ENCODE data around the genes G6PC2 and LRP2.

- PRO-cap, result no peak
- RAMPAGE, long total RNA, result no peak
These were observed 59.4 kb downstream of the COBLL1 start for GRCh38 chr2:164782066-164782722.

- PRO-cap, result no peak
- RAMPAGE, long total RNA, result start-site peak on the minus strand at chr2:166127007-166127199, 19 and 19 reads in 2 replicates
These were observed 672 bp downstream of the SCN1A start for GRCh38 chr2:166126910-166127785.

- PRO-cap, result no peak
- RAMPAGE, long total RNA, result start-site peak on the minus strand at chr2:166149154-166149176, 65 and 64 reads in 2 replicates; start-site peak on the plus strand at chr2:166149206-166149268, 20 and 36 reads in 2 replicates
These were observed 21.2 kb upstream of the SCN1A start for GRCh38 chr2:166149057-166149395.

- PRO-cap, result no peak
- RAMPAGE, long total RNA, result no peak
These were observed 472.2 kb downstream of the B3GALT1 start for GRCh38 chr2:167765009-167765438.

- PRO-cap, result no peak
- RAMPAGE, long total RNA, result no peak
These were observed 306.4 kb downstream of the STK39 start for GRCh38 chr2:167940826-167941619.

GRCh38 chr2:167955039-167955792 lies 292.2 kb downstream of the STK39 start:
- PRO-cap, result no peak
- RAMPAGE, long total RNA, result no peak

DNA sequence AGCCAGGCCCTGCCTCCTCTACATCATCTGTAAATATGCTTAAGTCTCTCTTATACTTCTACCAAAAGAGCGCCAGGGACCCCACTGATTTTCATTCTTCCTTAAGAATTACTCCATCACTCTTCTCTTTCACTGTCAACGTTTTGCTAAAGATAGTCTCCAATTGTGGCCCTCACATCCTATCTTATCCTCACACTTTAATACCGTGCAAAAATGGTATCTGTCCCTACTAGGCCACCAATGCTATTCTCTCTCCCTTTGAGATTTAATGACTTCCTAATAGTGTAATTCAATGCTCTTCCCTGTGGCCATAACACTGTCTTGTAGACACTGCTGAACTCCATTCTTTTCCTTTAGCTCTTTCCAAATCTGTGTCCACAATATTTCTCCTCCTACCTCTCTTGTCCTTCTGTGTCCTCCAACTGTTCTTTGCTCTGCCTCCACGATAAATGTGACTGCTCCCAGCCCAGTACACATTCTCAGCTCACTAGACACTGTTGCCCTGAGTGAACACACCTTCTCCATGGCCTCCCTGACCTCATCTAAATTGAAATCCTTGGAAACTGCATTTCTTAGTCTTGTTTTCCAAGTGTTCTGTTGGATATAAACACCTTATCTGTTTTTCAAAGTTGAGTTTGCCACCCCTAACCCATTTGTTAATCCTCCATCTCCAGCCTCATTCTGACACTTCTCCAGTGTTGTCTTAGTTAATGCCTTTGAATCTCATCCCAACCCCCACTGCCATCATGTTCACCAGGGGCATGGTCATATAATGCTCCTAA lies 165.0 kb downstream of the STK39 start:
- PRO-cap, result no peak
- RAMPAGE, long total RNA, result no peak

DNA sequence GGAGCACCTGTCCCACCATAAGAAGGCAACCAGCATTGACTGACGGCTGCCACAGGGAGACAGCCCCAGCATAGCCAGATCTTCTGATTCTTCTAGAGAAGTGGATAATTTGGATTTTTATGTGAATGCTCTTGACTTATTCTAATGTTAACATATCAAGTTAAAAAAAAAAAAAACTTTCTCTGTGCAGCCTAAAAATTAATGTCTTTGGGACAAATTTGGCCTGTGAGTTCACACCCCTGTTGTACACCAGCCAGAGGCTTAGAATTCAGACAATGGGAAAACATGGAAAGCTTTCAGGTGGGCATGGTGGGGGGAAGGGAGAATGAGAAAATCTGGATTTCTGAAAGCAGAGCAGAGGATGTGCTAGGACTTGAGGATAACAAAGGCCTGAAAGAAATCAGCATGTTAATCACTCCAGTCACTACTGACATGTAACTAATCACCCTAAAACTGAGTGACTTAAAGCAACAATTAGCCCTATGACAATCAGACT lies 163.5 kb downstream of the STK39 start:
- PRO-cap, result no peak
- RAMPAGE, long total RNA, result no peak

- PRO-cap, result no peak
- RAMPAGE, long total RNA, result no peak
These were observed 83.7 kb downstream of the STK39 start for GRCh38 chr2:168163699-168164128.

- PRO-cap, result no peak
- RAMPAGE, long total RNA, result no peak
These were observed 30.7 kb downstream of the STK39 start for GRCh38 chr2:168216531-168217187.

DNA sequence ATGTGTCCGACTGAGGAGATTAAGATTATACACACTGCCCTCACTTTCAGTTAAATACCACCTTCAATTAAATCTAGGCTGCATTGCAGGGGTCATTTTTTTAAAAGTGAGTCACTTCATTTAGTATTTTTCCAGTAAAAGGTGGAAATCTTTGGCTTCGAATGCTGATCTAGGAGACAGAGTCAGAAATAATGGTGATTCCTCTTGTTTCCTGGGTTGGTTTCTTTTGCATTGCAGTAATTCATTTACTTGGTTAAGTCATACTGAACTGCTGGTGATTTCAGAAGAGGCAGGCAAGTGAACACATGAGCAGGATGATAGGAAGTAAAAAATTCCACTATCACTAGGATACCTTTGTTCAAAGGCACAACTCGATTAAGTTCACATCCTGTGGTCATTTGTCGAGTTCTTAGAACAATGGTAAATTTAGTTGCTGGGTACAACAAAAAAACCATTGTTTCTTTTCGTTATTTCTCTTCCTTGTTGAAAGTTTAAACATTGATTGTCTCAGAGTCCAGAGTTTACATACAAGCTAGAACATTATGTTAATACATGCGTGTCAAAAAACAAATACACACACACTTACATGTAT lies 26.5 kb downstream of the STK39 start:
- PRO-cap, result no peak
- RAMPAGE, long total RNA, result no peak

- PRO-cap, result no peak
- RAMPAGE, long total RNA, result no peak
These were observed 801 bp downstream of the CERS6 start for GRCh38 chr2:168456825-168457321.

DNA sequence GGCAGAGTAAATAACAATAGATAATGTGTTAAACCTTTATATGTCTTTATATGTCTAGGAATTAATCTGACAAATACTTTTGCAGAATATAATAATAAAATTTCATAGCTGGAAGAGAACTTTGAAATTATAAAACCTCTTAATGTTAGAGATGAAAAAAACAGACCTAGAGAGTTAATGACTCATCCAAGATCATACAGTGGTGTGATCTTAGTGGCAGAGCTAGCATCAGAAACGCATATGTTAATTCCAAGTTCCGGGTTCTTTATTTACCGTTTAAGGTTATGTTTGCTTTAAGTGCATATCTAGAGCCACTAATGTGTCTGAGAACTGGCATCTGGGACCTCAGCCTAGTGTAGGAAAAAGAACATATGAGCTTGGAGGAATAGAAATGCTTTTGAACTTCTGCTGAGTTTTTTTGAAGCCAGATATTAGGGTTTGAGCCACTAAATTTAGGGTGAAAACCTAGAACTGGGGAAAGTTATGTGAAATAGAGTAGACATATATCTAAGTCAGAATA lies 24.3 kb downstream of the CERS6 start:
- PRO-cap, result no peak
- RAMPAGE, long total RNA, result no peak

GRCh38 chr2:168526731-168527264 lies 70.7 kb downstream of the CERS6 start:
- PRO-cap, result no peak
- RAMPAGE, long total RNA, result no peak

GRCh38 chr2:168798917-168799368 lies 3.5 kb upstream of the NOSTRIN start:
- PRO-cap, result no peak
- RAMPAGE, long total RNA, result no peak

GRCh38 chr2:168901099-168901377 lies at the start of gene G6PC2:
G6PC2 (plus strand) TSS chr2:168901291.
- PRO-cap, result no peak
- RAMPAGE, long total RNA, result no peak

GRCh38 chr2:169362293-169363022 lies at the start of gene LRP2:
LRP2 (minus strand) TSS chr2:169362534.
- PRO-cap, result no peak
- RAMPAGE, long total RNA, result no peak

DNA sequence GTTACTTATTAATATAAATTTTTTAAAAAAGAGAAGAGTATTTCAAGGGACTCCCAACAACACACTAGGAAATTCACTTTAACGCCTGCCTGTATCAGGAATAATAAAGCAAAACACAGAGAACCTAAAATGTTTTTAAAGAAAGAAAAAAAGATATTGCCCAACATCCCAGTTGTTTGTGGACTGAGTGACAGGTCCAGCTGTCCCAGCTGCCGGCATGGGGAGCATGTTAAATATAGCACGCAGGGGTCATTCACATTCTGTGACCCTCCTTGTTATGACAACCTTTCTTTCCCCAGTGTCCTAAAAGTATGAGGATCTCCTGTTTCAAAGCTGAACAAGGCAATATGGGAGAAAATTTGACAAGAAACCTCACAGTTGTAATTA lies 4.4 kb downstream of the KLHL41 start:
- PRO-cap, result no peak
- RAMPAGE, long total RNA, result no peak

GRCh38 chr2:169636404-169637233 lies 52.5 kb downstream of the PPIG start:
- PRO-cap, result no peak
- RAMPAGE, long total RNA, result no peak

DNA sequence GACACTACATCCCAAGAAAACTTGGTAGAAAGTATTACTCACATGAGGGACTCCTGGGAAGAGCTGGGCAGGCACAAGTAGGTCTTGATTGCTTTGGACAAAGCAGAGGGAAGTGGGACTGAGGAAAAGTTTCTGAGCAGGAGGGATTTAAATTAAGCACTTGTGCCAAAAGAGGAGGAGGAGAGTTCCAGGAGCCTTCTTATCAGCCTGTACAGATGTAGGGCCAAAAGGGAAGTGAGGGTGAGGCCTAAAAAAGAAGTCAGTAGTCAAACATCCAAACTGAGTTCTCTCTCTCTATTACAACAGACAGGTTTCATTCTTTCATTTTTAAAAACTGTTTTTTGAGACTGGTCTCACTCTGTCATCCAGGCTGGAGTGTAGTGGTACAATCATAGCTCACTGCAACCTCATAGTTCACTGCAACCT lies 29.2 kb downstream of the CFAP210 start:
- PRO-cap, result no peak
- RAMPAGE, long total RNA, result no peak